Type B pancreatic cell (in vitro differentiated cells): ENCODE measurements around the genes NPIPB11, ALDOA and YPEL3.

- PRO-cap = no peak
These were observed at the start of gene NPIPB11 for GRCh38 chr16:29406626-29406995. NPIPB11 (minus strand) TSS chr16:29406711.

GRCh38 chr16:29613239-29614341 is 49.5 kb upstream of the SPN start:
- PRO-cap = unidirectional peak, minus-strand start at chr16:29613448; unidirectional peak, minus-strand start at chr16:29613723

- PRO-cap = no peak
These were observed 4.7 kb downstream of the C16orf54 start for GRCh38 chr16:29741068-29741475.

DNA sequence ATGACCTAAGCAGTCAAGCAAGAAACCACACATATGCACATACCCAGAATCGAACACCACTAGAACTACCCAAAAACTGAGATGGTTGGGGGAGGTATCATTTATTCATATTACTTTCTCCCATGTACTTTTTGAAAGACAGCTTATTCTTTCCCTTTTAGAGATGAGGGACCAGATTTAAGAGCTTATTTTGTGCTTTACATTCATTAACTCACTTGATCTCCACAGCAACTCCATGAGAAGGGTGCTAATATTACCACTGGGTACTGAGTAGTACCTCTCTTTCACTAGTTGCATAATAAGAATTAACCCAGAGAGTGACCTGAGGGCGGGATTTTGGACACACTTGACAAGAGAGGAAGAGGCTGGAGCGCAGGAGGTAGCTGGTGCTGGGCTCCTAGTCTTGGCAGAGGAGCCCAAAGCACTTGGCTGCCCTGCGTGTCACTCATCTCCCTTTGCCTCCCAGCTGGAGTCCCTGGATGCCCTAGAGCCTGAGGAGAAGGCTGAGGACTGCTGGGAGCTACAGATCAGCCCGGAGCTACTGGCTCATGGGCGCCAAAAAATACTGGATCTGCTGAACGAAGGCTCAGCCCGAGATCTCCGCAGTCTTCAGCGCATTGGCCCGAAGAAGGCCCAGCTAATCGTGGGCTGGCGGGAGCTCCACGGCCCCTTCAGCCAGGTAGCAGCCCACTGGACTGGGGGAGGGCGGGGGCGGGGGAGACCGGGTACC is 1.8 kb upstream of the MAZ start:
- PRO-cap = unidirectional peak, plus-strand start at position 497 of the sequence

DNA sequence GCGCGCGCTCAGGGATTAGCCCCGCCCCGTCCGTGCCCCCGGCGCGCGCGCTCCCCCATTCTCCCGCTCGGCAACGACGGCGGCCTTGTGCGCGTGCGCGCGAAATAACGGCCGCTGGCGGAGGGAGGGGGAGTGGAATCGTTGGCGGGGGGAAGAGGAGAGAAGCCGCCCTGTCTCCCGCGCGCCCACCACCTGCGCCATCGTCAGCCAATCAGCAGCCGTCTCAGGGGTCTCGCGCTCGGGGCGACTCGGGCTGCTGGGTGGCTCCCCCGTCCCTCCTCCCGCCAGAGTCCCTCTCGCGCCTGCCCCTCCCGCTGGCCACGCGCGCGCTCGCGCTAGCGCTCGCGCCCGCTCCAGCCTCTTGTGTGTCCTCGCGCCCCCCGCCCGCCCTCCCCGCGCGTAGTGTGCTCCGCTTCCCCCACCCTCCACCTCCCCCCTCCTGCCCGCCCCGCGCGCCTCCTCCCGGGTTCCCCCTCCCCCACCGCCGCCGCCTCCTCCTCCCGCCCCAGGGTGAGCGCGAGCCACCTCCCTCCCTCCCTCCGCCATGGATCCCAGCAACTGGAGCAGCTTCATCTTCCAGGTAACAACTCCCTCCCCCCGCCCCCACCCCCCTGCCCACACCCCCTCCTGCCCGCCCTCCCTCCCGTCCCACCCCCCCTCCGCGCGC is 595 bp upstream of the MAZ start:
- PRO-cap = bidirectional peak, plus-strand start outside the sequence, minus-strand start at position 337 of the sequence

- PRO-cap = no peak
These were observed 868 bp upstream of the MVP start for GRCh38 chr16:29819170-29820017.

DNA sequence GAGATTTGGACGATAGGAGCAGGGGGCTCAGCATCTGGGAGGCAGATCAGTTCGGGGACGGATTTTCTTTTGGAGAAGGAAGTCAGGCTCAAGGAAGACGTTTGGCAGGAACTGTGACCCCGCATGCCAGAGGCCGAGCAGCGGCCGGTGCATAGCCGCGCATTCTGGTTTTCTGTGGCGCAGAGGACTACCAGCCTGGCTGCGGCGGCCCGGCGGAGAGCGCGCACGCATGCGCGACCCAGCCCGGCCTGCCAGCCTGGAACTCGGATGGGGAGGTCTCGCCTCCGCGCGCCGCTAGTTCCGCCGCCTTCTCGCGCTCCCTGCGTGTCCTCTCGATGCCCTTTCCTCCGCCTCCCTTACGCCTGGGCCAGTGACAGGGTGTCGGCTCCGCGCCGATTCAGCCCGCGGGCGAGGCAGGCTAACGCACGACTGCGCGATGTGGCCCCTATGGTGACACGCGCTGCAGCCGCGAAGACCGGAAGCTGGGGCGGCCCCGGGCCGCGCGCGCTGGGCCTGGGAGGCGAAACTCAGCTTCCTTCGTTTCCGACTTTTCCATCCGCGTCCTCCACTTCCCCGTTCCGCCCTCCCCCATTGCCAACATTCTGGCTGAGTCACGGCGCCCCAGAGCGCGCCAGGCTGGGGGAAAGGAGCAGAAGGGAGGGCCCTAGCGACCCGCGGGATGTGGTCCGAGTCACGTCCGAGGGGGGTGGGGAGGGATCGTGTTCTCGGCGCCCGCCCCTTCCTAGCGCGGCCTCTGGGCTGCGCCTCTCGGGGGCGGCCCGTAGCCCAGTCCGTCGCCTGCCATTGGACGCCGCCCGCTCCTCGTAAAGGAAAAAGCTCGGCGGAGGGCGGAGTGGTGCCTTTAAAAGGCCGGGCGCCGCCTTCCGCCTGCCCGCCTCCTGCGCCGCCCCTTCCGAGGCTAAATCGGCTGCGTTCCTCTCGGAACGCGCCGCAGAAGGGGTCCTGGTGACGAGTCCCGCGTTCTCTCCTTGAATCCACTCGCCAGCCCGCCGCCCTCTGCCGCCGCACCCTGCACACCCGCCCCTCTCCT is at the start of gene ALDOA:
ALDOA (plus strand) TSS at position 891 of the 1,051 bp plus-strand sequence.
- PRO-cap = bidirectional peak, plus-strand start at position 297 of the sequence, minus-strand start at position 231 of the sequence; bidirectional peak, plus-strand start at position 448 of the sequence, minus-strand start at position 593 of the sequence; bidirectional peak, plus-strand start at position 891 of the sequence, minus-strand start at position 806 of the sequence

DNA sequence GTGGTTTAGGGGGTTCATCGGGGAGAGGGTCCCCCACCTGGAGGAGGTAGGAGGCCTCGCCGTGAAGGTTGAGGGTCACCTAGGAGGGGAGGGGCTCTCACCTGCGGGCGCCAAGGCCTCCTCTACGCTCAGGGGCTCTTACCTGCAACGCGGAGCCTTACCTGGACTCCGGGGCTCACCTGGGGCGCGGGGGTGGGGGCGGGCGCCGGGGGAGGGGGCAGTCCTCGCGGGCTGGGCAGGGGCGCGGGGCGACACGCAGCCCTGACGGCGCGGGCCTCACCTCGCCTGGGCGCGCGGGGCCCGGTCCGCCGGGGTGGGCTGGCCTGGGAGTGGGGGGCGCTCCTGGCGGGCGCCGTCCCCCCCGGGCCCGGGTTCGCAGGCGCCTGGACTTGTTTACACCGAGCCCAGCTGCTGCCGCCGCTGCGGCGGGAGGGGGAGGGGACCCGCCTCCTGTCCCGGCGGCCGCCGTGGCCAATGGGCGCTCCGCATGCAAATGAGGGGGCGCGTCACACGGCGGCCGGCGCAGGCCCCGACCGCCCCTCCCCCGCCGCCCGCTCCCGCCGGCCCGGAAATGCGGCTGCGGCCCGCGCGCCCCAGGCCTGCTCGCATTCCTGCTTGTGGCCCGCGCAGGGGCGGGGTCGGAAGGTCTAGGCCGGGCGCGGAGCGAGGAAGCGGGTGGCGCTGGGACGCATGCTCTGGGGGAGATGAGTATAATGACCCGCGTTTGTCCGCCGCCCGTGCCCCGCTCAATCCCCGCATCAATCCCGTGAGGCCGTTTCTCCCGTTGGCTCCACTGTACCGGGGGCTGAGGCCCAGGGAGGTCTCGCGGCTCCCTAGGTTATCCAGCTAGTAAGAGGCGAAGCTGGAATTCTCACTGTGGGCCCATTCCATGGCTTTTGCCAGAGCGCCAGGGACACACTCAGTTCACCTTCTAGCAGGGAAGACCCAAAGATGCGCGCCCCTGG is at the start of gene YPEL3:
YPEL3 (minus strand) TSS at position 397 of the 965 bp plus-strand sequence.
- PRO-cap = bidirectional peak, plus-strand start at position 650 of the sequence, minus-strand start at position 397 of the sequence

DNA sequence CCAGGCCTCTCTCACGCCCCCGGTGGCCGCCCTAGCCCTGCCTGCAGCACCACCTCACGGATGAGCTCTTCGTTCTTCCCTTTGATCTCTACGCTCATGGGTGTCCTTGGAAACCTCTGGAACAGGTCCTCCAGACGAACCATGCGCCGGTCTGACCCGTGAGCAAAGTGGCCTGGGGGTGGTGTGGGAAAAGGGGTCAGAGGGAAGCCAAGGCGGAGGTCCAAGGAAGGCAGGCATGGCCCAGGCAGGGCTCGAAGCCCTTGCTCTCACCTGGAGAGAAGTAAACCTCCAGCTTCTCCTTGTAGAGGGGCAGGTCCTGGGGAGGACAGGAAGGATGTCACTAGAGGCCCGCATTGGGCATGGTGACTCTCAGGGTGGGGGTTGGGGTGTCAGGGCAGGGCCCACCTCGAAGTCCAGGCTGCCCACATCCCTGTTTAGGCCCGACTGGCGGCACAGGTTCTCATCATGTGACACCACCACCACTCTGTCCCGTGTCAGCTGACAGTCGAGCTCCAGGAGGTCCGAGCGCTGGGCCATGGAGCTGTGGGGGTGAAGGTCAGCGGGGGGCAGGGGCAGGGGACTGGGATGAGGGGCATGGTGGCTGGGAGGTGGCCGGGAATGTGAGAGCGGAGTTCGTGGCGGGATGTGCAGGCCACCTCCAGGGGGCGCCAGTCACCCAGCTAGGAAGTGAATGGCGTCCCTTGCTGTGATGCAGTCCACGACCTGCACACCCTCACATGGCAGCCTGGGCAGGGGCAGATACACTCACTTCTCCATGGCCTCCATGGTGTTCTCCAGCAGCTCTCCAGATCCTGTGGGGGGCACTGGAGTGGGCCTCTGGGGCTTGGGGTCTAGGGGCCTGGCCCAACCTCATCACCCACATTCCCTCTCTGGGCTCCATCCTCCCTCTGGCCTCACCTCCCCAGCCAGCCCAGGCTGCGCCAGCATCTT is 809 bp downstream of the GDPD3 start:
- PRO-cap = no peak

GRCh38 chr16:30329688-30329938 is 25.5 kb downstream of the CD2BP2 start:
- PRO-cap = unidirectional peak, plus-strand start at chr16:30329877

- PRO-cap = unidirectional peak, minus-strand start at chr16:30407959
These were observed 469 bp downstream of the ZNF771 start for GRCh38 chr16:30407874-30408276.

GRCh38 chr16:30444152-30444850 is 1.4 kb downstream of the SEPHS2 start:
- PRO-cap = no peak

- PRO-cap = no peak
These were observed 1.5 kb upstream of the ITGAL start for GRCh38 chr16:30470959-30471537.

- PRO-cap = no peak
These were observed 16.0 kb downstream of the ZNF768 start for GRCh38 chr16:30510213-30510887.

GRCh38 chr16:30522288-30522886 is 4.0 kb downstream of the ZNF768 start:
- PRO-cap = no peak

GRCh38 chr16:30541848-30542428 is 7.3 kb upstream of the ZNF747 start:
- PRO-cap = no peak

GRCh38 chr16:30573339-30574277 is 2.1 kb upstream of the ZNF688 start:
- PRO-cap = no peak

GRCh38 chr16:30658553-30659594 is 643 bp downstream of the FBRS start:
- PRO-cap = bidirectional peak, plus-strand start at chr16:30658718, minus-strand start at chr16:30658676; bidirectional peak, plus-strand start at chr16:30659659, minus-strand start at chr16:30659499

DNA sequence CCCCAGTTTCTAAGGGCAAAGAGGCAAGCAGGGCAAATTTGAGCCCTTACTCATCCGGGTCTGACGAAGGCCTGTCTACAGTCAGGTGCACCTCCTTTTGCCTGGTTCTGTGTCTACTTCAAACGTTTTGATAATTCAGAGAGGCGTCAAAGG is 2.2 kb downstream of the FBRS start:
- PRO-cap = no peak

- PRO-cap = no peak
These were observed 40.1 kb downstream of the BCL7C start for GRCh38 chr16:30853588-30854330.